Monocyte (primary cell): ENCODE measurements around a stretch of chr5.

- PRO-cap, 2 experiments: no peak in any of the 2 experiments
These were observed 502.9 kb upstream of the CD180 start for GRCh38 chr5:67699409-67700046.

- PRO-cap, 2 experiments: no peak in any of the 2 experiments
These were observed 254.2 kb upstream of the PIK3R1 start for GRCh38 chr5:67961295-67961872.

GRCh38 chr5:68229864-68230251, 14.3 kb downstream of the PIK3R1 start:
- PRO-cap, 2 experiments: no peak in any of the 2 experiments

- PRO-cap, 2 experiments: peak in 2 of 2 experiments; most common plus-strand start chr5:68232098 (in 2)
These were observed 16.6 kb downstream of the PIK3R1 start for GRCh38 chr5:68232027-68232607.

- PRO-cap, 2 experiments: no peak in any of the 2 experiments
These were observed 37.7 kb downstream of the PIK3R1 start for GRCh38 chr5:68252986-68253843.

DNA sequence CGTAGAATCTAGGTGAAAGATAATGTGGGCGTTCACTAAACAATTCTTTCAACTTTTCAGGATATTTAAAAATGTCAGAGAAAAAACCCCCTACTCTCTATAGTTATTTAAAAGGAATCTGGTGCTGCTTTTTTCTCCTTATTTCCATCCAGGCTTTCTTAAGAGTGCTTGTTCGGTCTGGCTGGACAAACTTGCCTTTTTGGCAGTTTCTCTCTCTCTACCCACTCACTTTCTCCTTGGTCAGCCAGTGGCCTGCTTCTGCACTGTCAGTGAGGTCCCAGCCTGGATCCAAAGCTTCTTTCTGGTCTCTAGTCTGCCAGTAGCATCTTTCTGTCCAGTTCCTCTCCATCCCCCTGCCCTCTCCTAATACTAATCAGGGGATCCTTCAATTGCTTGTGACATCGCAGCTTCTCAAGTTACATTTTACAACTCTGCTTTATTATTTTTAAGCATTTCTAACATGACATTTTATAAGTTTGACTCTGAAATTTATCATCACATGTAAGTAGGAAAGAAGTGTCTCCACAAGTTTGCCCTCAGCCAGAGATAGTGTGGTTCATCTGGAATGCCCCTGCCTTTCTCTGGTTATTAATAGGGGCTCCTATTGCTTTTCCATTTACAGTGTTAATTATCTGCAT, 50.4 kb downstream of the PIK3R1 start:
- PRO-cap, 2 experiments: no peak in any of the 2 experiments

DNA sequence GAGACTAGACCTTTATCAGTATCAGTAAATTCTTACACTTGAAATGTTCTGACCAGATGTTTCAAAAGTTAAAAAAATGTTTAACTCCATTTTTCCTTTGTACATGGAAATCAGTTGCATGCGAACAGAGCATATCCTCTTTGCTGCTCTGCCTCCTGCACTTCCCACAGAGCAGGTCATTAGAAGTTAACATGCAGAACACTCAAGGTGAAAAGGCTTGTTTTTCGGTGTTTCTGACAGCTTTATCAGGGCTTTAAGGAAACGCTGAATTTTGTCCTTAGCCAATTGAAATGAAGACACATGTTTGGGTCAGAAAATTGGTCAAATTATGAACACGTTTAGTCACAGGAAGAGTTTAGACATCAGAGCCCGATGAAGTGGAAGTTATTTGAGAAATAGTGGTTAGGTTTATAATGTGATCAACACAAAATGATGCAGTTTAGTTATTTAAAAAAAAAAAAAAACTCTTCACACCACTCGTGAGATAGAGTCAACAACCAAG, 59.6 kb downstream of the PIK3R1 start:
- PRO-cap, 2 experiments: no peak in any of the 2 experiments

GRCh38 chr5:68476705-68477067, 261.1 kb downstream of the PIK3R1 start:
- PRO-cap, 2 experiments: no peak in any of the 2 experiments

DNA sequence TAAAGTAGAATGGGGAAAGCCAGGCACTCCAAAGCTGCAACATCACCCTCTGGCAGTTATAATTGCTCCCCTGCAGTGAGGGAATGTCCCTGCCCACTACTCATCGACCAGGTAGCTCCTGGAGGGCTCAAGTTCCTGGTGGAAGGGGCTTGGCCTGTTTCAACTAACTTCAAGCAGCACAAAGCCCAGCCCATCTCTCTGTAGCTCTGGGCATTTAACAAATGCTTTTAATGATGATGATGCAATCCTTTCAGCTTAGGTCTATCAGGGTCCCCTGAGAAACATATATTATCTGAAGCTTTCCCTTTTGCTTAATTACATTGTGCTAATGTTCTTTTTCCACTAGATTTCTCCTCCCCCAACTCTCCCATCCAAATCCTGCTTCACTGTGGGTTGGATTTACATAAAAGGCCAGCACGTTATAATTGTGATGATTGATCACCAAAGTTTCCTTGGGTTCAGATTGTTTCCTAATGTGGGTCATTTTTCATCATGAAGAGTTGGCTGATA, 436.5 kb upstream of the SLC30A5 start:
- PRO-cap, 2 experiments: no peak in any of the 2 experiments

- PRO-cap, 2 experiments: no peak in any of the 2 experiments
These were observed 50.9 kb upstream of the SLC30A5 start for GRCh38 chr5:69042860-69043426.

- PRO-cap, 2 experiments: no peak in any of the 2 experiments
These were observed 29.2 kb downstream of the MARVELD2 start for GRCh38 chr5:69443921-69444649.

DNA sequence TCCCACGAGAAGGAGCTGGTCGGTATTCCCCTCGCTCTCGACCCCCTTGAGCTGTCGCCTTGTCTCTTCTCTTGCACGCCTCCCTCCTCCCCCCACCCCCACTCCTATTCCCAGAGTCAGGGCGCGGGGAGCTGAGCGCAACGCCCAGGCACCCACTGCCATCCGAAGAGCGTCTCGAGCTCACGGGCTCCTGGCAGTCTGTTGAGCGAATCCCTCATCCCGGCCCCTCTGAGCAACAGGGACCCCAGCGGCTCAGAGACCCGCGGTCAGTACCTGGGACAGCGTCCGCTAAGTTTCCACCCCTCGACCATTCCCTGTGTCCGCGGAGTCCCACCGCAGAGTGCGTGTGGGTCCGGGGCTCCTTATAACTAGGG, 347 bp downstream of the CARTPT start:
- PRO-cap, 2 experiments: no peak in any of the 2 experiments

DNA sequence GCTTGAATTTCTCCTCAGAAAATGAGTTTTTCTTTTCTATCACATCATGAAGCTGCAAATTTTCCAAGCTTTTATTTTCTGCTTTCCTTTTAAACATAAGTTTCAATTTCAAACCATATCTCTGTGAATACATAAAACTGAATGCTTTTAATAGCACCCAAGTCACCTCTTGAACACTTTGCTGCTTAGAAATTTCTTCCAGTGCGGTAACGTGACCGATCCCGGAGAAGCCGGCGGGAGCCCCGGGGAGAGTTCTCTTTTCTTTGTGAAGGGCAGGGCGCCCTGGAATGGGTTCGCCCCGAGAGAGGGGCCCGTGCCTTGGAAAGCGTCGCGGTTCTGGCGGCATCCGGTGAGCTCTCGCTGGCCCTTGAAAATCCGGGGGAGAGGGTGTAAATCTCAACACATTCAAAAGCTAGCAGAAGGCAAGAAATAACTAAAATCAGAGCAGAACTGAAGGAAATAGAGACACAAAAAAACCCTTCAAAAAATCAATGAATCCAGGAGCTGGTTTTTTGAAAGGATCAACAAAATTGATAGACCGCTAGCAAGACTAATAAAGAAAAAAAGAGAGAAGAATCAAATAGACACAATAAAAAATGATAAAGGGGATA, 131.7 kb downstream of the CARTPT start:
- PRO-cap, 2 experiments: peak in 1 of 2 experiments; most common plus-strand start position 198 of the sequence (in 1)

DNA sequence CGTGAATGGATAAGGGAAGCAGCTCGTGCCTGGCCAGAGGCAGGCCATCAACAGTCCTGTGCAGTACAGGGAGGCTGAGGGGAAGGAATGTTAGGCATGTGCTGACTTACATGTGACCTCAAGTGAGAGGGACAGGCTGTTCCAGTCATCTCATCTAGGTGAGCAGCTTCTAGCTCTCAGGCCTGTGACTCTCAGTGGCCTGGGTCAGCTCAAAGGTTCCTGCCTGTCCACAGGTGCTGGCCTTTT, 172.9 kb downstream of the CARTPT start:
- PRO-cap, 2 experiments: no peak in any of the 2 experiments

GRCh38 chr5:72109544-72110216, 2.4 kb downstream of the MAP1B start:
- PRO-cap, 2 experiments: no peak in any of the 2 experiments

- PRO-cap, 2 experiments: no peak in any of the 2 experiments
These were observed 26.9 kb downstream of the MAP1B start for GRCh38 chr5:72134192-72134484.

GRCh38 chr5:72171609-72172227, 64.4 kb downstream of the MAP1B start:
- PRO-cap, 2 experiments: no peak in any of the 2 experiments

GRCh38 chr5:72194698-72195594, 87.7 kb downstream of the MAP1B start:
- PRO-cap, 2 experiments: no peak in any of the 2 experiments

- PRO-cap, 2 experiments: no peak in any of the 2 experiments
These were observed 94.0 kb downstream of the MRPS27 start for GRCh38 chr5:72226015-72226467.

DNA sequence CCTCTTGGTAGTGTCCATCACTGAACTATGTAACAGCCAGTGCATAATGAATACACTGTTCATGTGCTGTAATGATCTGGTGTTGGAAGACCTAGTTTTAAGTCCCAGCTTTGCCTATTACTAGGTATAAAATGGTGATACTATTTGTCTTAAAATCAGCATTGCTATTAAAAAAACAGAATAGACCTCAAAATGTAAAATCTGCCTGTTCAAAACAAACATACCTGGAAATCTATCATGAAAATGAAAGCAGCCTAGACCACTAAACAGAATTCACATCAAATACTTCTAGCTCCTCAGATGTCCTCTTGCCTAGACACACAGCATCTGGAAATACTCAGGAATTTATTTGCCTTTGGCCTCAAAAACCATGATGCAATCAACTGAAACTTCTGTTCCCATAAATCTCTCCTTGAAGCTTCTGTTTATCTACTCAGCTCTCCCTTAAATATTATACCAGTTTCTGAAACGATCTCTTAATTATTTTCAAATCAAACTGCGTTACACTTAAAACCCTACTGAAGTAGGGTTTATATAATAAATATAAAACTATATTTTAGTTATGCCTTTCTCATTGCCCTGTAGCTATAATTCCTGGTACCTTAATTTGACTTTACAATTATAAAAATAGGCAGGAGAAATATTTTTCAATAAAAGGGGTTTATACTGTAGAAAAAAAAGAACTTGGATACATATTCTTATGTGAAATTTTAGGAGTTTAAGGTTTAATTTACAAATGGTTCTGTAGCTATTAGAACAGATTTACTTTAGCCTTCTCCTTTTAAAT, 38.0 kb downstream of the MRPS27 start:
- PRO-cap, 2 experiments: no peak in any of the 2 experiments